ENCODE results near the genes ING4, P3H3 and USP5.

- PRO-cap, 2 experiments, result no peak in any of the 2 experiments
Observed at GRCh38 chr12:6619840-6621179, 13.1 kb upstream of the CHD4 start.

- PRO-cap, 2 experiments, result peak in 2 of 2 experiments; most common plus-strand start chr12:6631711 (in 2); most common minus-strand start chr12:6631619 (in 1)
Observed at GRCh38 chr12:6631393-6631896, 4.3 kb downstream of the LPAR5 start.

- PRO-cap, 2 experiments, result no peak in any of the 2 experiments
Observed at GRCh38 chr12:6635270-6635836, 406 bp downstream of the LPAR5 start.

DNA sequence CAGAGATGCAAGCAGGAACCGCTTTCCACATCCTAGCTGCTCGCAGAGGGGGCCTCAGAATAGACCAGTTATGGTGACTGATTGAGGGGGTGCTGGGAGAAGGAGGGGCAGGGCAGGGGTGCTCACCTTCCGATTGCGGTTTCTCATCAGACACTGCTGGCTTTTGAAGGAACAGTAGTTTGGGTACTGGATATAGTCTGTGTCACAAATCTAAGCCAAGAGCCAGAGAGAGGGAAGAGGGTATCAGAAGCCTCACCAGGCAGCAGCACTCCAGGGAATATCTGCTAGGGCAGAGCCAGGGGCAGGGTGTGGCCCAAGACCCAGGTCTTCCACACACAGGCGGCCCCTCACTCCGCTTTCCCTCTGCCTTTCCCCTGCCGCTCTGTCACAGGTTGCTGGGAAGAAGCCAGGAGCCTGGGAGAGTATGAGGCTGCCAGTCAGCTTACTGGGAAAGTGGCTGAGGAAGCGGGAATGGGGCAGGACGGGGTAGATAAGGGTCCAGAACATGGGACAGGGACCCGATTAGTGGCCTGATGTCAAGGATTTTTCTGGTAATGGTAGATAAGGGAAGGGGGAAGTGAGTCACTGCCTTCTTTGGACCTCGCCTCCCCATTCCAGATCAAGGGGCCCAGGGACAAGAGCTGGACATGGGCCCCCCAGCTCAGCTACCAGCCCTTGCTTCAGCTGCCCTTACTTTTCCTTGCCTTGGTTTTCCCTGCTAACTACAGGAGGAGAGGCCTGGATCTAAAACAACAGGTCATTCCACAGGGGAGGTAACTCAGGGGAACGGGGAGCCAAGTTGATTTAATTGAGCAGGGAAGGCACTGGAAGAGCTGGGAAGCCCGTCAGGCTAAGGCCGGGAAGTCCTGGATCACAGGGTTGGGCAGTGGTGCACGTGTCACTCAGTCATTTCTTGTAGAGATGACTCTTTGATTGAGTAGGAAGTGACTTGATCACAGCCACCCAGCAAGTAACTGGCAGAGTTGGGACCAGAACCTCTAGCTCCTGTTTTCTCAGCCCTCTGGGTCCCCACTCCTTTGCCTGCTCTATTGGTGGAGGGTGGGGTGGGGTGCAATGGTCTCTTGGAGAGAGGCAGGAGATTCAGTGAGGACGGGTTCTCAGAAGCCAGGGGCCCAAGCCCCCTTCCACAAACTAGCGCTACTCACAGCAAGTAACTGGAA lies 3.5 kb upstream of the LPAR5 start:
- PRO-cap, 2 experiments, result no peak in any of the 2 experiments

- PRO-cap, 2 experiments, result peak in 2 of 2 experiments; most common plus-strand start chr12:6663395 (in 2); most common minus-strand start chr12:6663148 (in 2)
Observed at GRCh38 chr12:6662510-6663770, at the start of gene ING4. Gene ING4, minus strand, starts transcription at chr12:6663119.

DNA sequence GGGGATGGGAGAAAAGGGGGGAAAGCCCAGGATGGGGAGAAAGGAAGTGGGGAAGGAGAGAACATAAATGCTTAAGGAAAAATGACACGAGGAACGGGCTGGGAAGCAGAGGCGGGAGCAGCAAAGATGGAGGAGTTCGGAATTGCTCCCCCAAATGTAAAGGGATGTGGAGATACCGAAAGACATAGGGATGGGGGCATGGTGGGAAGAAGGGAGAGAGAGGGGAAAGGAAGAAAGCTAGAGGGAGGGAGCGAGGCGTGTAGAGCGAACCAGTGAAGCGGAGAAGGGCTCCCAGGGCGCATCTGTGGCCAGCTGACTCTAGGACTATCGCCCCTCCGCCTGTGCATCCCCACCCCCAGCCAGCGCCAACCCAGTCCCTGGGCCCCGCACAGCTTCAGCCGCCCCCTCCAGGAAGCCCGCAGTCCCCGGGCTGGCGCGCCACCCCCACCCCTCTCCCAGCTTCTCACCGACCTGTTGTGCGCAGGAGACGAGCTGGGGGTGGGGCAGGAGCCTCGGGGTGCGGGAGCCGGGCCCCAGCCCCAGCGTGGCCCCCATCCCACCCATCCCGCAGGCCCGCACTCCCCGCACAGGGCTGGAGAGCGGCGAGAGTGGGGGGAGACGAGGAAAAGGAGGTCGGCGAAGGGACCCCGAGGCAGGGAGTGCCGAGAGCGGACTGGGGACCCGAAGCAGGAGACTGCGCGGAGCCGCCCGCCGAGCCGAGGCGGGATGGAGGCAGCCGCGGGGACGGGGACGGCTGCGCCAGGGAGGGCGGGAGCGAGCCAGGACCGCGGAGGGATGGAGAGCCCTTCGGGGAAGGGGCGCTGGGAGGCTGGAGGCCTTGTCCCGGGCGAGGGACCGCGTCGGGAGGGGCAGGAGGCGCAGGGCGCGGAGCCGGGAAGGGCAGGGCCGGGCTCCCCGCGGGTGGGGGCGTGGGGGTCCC lies 681 bp downstream of the PIANP start:
- PRO-cap, 2 experiments, result no peak in any of the 2 experiments

GRCh38 chr12:6724430-6725092 lies 715 bp downstream of the COPS7A start:
- PRO-cap, 2 experiments, result peak in 1 of 2 experiments; most common plus-strand start chr12:6724659 (in 1); most common minus-strand start chr12:6724655 (in 1)

DNA sequence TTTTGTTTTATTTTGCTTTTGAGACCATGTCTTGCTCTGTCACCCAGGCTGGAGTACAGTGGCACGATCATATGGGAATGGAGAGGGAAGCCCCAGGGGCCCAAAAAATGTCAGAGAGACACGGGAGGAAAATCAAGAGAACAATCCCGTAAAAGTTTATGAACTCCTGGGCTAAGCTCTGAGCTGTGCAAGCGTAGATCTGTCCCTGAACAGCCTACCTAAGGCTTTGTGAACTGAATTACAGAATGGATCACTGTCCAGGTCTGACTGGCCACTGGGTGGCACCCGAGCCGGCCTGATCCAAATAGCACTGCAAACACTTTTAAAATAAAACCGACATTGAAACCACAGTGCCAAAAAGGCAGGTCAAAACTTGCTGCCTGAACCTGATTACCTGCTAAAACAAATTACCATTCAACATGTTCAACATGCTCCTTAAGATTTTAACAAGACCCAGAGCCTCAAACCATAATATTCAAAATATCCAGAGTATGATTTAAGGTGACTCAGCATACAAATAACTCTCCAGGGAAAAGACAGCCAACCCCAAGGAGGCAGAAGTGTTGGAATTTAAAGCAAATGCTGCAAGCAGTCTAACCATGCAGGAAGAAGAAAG lies 11.9 kb downstream of the COPS7A start:
- PRO-cap, 2 experiments, result no peak in any of the 2 experiments

DNA sequence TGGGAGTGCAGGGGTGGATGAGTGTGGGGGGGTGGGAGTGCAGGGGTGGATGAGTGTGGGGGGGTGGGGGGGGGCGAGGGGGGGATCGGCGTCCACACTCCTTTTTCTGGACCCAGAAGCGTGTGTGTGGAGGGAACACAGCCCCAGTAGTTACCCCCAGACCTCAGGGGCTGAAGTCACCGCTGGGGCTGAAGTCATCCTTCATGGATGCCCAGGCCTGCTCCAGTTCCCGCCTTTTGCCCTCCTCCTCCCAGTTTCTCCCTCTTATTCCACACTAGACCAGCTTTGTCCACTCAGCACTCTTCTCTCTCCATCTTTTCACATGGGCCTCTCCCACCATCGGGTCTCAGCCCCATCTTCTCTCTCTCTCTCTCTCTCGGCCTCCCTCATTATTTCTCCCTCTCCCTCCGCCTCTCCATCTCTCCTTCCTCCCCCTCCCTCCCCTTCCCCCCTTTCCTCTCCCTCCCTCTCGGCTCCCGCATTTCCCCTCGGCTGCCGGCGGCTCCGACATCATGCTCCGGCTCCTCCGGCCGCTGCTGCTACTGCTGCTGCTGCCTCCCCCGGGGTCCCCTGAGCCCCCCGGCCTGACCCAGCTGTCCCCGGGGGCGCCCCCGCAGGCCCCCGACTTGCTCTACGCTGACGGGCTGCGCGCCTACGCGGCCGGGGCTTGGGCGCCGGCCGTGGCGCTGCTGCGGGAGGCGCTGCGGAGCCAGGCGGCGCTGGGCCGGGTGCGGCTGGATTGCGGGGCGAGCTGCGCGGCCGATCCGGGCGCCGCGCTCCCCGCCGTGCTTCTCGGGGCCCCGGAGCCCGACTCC lies at the start of gene P3H3:
P3H3 (plus strand) TSS at position 479 of the 815 bp plus-strand sequence.
- PRO-cap, 2 experiments, result peak in 2 of 2 experiments; most common plus-strand start position 481 of the sequence (in 2)

DNA sequence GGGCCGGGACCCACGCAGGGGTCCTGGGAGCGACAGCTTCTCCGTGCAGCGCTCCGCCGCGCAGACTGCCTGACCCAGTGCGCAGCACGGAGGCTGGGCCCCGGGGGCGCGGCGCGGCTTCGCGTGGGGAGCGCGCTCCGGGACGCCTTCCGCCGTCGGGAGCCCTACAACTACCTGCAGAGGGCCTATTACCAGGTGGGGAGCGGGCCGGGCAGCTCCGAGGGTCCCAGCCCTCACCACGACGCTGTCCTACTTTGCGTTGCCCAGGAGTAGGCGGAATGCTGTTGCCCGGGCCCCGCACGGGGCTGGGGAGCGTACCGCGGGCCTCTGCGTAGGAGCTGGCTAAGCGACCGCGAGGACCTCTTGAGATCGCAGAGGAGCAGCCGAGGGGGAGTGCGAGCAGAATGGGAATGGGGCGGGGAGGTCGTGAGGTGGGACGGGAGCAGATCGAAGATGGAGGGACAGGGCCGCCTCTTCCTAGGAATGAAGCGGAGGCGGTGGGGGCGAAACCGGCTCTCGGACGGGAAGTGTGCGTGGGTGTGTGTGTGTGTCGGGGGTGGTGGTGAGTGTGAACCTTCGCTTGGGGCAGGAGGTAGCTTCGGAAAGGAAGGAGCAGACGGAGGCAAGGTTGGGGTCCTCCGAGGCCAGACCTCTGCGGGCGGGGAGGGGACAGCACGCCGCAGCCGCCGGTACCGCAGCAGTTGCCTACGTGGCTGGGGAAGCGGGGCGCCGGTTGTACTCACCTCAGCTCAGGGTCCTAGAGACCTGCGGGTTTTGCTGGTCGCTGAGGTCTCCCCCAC lies 737 bp downstream of the P3H3 start:
- PRO-cap, 2 experiments, result peak in 2 of 2 experiments; most common plus-strand start position 279 of the sequence (in 1); most common minus-strand start position 694 of the sequence (in 2)

DNA sequence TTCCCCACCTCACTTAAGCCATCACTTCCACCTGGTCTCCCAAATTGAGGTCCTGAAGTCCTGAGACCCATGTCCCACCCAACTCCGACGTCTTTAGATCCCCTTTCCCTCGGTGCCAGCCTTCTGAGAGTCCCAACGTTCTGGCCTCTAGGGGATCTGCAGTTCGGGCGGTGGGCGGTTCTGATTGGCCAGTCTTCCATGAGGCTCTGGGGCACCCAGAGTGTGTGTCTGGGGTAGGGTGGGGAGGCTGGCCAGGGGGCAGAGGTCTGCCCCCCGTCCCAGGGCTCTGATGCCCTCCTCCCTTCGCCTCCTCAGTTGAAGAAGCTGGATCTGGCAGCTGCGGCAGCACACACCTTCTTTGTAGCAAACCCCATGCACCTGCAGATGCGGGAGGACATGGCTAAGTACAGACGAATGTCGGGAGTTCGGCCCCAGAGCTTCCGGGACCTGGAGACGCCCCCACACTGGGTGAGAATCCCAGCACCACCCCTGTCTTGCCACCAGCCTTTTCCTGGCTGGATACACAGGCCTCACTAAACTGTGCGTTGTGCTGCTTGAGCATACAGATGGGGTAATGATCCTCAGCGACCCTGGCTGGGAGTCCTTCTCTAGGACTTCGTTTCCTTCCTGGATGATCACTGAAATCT lies 1.5 kb downstream of the P3H3 start:
- PRO-cap, 2 experiments, result peak in 1 of 2 experiments; most common plus-strand start position 161 of the sequence (in 1)

- PRO-cap, 2 experiments, result peak in 2 of 2 experiments; most common plus-strand start chr12:6852121 (in 1); most common minus-strand start chr12:6851915 (in 2)
Observed at GRCh38 chr12:6851809-6852257, at the start of gene USP5. Gene USP5, plus strand, starts transcription at chr12:6852150.

DNA sequence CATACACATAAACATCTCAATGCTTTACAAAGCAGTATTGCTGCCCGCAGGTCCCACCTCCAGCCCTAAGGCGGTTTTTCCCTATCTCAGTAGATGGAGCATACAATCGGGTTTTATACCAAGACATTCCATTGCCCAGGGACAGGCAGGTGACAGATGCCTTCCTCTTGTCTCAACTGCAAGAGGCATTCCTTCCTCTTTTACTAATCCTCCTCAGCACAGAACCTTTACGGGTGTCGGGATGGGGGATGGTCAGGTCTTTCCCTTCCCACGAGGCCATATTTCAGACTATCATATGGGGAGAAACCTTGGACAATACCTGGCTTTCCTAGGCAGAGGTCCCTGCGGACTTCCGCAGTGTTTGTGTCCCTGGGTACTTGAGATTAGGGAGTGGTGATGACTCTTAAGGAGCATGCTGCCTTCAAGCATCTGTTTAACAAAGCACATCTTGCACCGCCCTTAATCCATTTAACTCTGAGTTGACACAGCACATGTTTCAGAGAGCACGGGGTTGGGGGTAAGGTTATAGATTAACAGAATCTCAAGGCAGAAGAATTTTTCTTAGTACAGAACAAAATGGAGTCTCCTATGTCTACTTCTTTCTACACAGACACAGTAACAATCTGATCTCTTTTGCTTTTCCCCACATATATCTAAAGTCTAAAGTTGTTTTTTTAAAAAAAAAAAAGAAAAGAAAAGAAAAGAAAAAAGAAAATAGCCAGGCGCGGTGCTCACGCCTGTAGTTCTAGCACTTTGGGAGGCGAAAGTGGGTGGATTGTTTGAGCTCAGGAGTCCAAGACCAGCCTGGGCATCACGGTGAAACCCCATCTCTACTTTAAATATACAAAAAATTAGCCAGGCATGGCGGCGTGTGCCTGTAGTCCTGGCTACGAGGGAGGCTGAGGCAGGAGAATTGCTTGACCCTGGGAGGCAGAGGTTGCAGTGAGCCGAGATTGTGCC lies 13.4 kb upstream of the SPSB2 start:
- PRO-cap, 2 experiments, result no peak in any of the 2 experiments

GRCh38 chr12:6927171-6927929 lies 409 bp upstream of the ATN1 start:
- PRO-cap, 2 experiments, result peak in 2 of 2 experiments; most common plus-strand start chr12:6927562 (in 1); most common minus-strand start chr12:6927716 (in 1)

DNA sequence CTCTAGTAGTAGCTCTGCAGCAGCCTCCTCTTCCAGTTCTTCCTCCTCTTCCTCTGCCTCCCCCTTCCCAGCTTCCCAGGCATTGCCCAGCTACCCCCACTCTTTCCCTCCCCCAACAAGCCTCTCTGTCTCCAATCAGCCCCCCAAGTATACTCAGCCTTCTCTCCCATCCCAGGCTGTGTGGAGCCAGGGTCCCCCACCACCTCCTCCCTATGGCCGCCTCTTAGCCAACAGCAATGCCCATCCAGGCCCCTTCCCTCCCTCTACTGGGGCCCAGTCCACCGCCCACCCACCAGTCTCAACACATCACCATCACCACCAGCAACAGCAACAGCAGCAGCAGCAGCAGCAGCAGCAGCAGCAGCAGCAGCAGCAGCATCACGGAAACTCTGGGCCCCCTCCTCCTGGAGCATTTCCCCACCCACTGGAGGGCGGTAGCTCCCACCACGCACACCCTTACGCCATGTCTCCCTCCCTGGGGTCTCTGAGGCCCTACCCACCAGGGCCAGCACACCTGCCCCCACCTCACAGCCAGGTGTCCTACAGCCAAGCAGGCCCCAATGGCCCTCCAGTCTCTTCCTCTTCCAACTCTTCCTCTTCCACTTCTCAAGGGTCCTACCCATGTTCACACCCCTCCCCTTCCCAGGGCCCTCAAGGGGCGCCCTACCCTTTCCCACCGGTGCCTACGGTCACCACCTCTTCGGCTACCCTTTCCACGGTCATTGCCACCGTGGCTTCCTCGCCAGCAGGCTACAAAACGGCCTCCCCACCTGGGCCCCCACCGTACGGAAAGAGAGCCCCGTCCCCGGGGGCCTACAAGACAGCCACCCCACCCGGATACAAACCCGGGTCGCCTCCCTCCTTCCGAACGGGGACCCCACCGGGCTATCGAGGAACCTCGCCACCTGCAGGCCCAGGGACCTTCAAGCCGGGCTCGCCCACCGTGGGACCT lies 7.1 kb upstream of the C12orf57 start:
- PRO-cap, 2 experiments, result no peak in any of the 2 experiments

DNA sequence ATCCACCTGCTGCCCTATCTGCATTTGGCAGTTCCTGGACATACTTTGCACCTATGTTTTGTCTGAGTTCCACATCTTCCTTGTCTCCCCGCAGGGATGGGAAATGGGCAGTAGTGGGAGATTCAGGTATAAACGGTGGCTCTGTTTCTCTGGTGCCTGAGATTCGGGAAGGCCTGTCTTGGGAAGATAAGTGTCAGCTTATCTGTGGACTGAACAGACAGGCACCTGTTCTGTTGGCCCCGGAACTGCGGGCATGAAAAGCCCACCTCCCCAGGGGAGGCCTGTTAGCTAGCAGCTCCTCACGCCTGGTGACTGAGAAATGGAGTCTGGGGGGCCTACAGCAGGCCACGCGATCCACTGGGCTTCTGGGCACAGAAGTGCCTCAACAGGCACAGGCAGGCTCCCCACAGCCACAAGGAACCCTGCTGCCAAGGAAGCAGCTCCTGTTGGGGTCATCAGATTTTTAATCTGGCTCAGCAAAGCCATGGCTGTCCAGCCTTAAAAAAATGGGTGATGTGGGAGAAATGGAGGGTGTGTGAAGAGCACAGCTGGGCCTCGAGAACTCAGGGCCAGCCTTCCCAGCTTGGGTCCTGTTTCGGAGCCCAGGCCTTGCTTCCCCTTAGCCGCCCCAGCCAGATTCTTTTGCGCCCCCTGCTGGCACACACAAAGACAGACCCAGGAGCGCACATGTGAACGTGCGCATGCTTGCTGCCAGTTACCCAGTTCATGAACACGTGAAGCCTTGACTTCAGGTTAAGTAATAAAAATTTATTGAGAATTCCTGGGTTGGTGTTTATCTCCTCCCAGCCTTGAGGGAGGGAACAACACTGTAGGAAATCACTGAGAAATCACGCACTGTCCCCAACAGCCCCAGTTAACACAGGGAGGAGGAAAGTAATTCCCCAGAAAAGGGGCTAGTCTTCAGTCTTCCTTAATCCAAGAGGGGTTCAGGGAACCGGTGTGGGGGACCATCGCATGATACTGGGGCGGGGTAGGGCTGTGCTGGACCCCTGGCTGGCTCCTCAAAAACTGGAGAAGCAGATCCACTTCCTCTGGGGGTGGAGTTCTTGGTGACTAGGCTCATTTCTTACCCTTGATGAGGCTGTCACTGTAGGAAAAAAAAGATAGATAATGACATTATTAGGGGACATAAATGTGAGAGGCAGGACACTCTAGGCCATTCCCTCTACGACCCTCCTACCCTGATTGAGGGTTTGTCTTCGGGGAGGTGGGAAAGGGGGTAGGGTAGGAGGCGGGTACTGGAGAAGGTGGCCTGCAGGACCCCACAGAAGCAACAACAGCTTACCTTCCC lies 5.4 kb downstream of the PHB2 start:
- PRO-cap, 2 experiments, result peak in 2 of 2 experiments; most common plus-strand start position 824 of the sequence (in 1); most common minus-strand start position 565 of the sequence (in 2)

- PRO-cap, 2 experiments, result no peak in any of the 2 experiments
Observed at GRCh38 chr12:6968184-6968725, 2.2 kb downstream of the PHB2 start.

- PRO-cap, 2 experiments, result no peak in any of the 2 experiments
Observed at GRCh38 chr12:7101719-7102244, 7.2 kb downstream of the C1RL start.

DNA sequence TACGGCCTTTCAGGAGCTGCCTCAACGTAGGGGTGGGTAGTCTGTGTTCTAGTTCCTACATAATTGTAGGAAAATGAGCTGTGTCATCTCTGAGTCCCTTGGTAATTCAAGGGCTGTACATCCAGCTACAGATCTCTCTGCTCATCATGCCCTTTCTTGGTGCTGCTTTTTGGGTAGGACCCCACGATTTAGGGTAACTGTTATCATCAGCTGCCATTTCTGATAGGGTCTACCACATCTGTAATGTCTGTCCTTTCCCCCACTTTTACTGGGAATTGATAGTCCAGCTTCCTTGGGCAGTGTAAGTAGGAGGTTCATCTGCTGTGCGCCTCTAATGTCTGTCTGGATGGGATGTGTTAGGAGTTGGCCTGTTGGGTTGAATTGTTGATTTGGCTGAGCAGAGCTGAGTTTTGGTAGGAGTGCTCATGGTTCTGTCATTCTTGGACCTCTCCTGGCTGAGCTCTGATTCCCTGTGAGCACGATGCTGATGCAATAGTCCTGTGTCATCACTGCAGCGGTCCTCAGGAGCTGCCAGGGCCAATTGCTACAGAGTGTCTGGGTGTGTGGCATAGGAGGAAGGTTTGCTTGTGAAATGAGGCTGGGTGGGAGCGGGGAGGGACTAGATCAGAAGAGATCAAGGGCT lies 21.0 kb downstream of the PEX5 start:
- PRO-cap, 2 experiments, result no peak in any of the 2 experiments

DNA sequence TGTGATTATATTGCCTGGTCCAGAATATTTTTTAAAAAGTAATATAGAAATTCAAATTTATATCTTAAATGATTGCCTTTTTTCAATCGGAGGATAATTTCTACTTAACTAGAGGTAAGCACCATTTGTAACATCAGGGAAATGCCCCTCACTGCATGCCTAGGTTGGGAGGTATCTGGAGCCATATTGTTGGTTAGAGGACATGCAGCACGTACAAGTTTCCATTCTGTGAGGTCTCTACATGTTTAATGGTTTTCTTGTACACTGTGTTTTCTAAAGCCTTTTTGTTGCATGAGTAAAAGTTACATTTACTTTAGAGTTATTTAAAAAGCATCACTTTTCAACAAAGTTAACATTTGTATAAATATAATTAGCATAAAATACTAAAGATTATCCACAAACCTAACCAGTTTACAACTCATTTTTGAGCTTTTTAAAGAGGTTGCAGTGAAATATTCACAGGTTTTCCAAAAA lies 9.3 kb downstream of the CD163 start:
- PRO-cap, 2 experiments, result no peak in any of the 2 experiments

Data from Colon Carcinoma Metastatic in the Brain (tissue), 2 donors.